ENCODE results near the genes SERPINB8 and NETO1.

DNA sequence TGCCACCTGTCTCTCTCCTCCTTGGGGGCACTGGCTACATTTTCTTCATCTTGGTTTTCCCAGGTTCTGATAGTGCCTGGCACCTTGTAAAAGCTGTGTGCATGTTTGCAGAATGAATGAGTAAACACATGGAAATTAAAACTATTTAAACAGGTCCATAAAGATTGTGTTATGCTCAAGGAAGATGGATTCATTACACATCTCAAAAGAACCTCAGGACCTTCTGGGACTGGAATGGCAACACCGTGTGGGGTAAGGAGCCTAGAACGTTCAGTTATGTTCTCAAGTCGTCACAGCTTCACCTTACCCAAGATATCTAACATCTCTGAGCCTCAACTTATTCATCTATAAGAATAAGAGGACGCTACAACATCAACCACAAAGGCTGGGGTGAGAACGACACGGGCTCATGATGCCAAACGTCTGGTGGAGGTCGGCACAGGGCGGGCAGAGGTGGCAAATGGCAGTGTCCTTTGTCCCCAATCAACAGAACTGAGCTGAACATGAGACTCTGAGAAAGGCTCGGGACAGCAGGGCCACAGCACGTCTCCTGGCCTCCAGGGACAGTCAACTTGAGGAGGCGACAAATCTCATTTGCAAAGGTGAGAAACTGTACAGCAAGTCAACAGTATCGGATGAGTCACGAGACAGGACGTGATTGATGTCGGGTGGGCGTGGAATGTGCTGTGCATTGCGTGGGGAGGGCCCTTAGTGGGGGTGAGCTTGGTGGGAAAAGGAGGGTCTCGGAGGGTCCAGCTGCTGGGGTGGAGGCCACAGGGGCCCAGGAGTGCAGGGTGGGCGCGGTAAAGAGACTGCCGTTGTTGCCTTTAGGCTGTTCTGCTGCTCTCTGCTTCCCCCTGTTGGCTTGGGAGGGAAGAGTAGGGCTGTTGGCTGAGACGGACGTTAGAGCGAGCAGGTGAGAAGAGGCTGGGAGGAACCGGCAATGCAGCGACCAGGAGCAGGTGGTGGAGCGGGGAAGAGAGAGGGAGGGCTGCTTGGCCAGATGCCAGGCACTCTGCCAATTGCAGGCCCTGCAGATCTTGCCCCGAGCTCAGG lies 164.5 kb downstream of the BCL2 start:
- PRO-cap, 2 experiments = peak in 2 of 2 experiments; most common plus-strand start position 711 of the sequence (in 2); most common minus-strand start position 327 of the sequence (in 2)

GRCh38 chr18:63177614-63178199 lies 141.9 kb downstream of the BCL2 start:
- PRO-cap, 2 experiments = no peak in any of the 2 experiments

DNA sequence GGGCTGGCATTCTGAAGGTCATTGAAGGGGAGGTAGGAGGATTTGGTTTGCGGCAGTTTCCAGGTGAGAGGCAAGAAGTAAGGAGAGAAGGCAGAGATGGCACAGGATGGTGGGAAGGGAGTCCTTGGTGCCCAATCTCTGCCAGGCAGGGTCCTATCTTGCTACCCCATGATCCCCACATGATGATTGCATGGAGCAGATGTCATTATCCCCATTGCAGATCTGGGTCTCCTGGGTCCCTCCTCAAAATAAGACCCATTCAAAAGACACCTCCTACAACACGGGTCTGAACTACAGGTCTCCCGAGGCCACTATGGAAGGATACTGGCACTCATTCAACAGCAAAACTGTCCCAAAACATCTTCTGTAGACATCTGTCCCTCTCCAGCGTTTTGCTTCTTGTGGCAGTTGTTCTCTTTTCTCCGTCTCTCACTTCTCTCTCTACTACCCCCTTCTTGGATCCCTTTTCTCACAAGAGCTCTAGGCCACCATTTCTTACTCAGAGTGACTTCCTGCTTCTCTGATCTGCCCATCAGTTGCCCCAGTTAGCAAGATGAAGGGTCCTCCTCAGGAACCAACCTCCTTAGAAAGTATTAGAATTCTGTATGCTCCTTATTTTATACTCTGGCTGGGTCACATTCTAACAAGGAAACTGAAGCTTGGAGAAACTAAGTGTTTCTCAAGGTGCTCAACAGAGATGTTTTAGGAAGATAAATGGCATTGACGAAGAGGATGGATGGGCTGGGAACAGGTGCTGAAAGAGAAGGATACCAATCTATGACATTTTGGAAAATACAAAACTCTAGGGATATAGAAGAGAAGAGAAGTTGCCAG lies 32.7 kb downstream of the BCL2 start:
- PRO-cap, 2 experiments = no peak in any of the 2 experiments

- PRO-cap, 2 experiments = peak in 2 of 2 experiments; most common plus-strand start chr18:63970122 (in 2); most common minus-strand start chr18:63970027 (in 1)
Measured at GRCh38 chr18:63969833-63970369, at the start of gene SERPINB8. SERPINB8 (plus strand) TSS chr18:63970081.

- PRO-cap, 2 experiments = no peak in any of the 2 experiments
Measured at GRCh38 chr18:64276565-64277176, 306.8 kb downstream of the SERPINB8 start.

DNA sequence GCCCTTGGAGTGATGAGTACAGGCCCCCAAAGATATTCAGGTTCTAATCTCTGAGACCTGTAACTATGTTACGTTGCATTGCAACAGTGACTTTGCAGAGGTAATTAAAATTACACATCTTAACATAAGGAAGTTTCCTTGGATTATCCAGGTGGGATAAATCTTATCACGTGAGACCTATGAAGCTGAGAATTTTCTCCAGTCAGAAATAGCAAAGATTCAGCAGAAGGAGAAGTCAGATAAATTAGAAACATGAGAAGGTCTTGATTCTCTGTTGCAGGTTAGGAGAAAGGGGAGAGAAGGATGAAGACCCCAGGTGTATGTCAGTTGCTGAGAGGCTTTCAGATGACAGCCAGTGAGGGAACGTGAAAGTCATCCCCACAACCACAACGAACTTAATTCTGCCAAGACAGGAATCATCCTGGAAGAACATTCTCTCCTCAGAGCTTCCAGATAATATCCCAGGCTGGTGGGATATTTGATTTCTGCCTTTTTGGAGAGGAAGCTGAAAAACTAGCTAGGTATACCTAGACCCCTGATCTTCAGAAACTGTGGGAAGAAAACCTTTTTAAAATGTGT lies 840.7 kb downstream of the SERPINB8 start:
- PRO-cap, 2 experiments = no peak in any of the 2 experiments

- PRO-cap, 2 experiments = no peak in any of the 2 experiments
Measured at GRCh38 chr18:68803334-68803896, 5.5 kb downstream of the CCDC102B start.

DNA sequence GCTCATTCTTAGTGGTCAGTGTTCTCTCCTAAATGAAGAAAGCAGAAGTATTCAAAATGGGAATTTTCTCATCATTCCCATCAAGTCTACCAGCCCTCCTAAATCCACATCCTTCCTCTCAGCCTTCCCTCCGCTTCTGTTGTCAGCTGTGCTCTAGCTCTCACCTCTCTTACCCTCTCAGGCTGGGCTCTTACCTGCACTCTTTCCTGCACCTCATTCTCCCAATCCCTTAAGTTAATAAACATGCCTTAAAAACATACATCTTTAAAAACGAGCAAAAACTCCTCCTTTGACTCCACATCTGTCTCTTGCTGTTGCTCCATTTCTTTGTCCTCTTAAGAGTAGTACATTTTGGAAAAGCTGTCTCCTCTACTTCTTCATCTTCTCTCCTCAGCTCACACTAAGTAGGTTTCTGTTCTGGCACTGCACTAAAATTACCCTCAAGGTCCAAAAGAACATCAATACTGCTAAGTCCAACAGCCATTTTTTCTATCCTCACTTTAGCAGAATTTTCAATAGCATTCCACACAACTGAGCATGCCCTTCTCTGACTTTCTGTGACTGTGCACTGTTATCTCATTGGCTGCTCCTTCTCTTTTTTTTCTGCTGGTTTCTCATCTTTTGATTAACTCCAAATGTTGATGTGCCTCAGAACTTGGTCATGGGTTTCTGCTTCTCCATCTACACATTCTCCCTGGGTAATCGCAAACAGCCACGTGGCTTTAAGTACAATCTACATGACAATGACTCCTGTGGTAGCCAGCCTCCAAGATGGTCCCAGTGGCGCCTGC lies 74.7 kb upstream of the CD226 start:
- PRO-cap, 2 experiments = no peak in any of the 2 experiments

DNA sequence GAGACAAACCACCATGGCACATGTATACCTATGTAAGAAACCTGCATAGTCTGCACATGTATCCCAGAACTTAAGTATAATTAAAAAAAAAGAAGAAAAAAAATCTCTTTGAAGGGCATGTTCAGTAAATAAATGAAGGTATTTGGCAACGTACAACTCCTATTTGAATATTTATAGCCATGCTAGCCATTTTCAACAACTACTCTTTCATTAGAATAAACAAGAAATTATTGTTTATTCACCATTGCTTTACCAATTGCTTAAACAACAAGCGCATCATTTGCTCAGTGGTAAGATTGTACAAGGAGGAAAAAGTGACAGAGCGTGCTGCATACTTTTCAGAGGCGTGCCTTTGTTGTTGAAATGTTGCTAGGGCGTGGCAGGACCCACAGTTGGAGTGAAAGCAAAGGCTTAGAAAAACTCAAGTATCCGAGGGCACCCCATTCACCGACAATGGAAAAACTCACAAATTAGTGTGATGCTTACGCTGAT lies 37.5 kb upstream of the RTTN start:
- PRO-cap, 2 experiments = no peak in any of the 2 experiments

DNA sequence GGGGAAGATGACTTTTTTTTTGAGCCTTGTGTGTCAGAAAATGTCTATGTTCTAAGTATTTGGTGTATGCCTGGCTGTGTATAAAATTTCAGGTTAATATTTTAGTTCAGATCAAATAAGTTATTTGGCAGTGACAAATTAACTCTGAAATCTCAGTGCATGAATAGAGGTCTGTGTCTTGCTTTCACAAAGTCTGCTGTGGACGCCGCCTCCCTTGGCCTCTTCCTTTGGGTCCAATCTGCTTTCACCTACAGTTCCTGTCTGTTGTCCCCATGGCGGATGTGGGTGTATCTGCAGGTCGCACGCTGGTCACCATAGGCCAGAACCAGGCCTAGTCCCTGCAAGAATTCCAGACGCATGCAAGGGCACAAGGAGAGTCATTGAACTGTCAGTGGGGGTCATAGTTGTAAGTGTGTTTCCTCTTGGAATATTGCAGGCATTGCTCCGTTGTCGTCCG lies 7.4 kb downstream of the SOCS6 start:
- PRO-cap, 2 experiments = no peak in any of the 2 experiments

- PRO-cap, 2 experiments = no peak in any of the 2 experiments
Measured at GRCh38 chr18:70302099-70302484, 13.2 kb downstream of the SOCS6 start.

DNA sequence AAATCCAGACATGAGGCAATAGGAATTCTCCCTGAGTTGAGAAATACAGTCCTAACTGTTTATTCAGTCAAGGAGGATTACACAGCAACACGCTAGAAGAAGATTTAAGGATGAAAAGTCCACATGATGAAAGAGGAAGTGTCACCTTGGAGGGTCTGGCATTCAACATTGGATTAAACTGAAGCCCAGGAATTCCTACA lies 142.3 kb downstream of the SOCS6 start:
- PRO-cap, 2 experiments = no peak in any of the 2 experiments

GRCh38 chr18:70621705-70622163 lies 332.9 kb downstream of the SOCS6 start:
- PRO-cap, 2 experiments = peak in 2 of 2 experiments; most common plus-strand start chr18:70621863 (in 1)

DNA sequence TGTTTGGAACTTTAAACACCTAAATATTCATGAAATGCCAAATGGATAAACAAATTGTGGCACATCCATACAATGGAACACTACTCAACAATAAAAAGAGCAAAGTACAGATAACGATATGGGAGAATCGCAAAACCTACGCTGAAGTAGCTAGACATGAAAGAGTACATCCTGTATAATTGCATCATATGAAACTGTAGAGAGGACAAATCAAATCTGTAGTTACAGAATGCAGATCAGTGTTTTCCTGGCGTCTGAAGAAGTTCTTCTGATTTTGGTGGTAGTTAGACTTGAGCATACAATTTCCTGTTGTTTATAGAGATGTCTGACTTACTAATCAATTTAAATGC lies 394.4 kb downstream of the SOCS6 start:
- PRO-cap, 2 experiments = peak in 2 of 2 experiments; most common plus-strand start position 239 of the sequence (in 1); most common minus-strand start position 83 of the sequence (in 1)

DNA sequence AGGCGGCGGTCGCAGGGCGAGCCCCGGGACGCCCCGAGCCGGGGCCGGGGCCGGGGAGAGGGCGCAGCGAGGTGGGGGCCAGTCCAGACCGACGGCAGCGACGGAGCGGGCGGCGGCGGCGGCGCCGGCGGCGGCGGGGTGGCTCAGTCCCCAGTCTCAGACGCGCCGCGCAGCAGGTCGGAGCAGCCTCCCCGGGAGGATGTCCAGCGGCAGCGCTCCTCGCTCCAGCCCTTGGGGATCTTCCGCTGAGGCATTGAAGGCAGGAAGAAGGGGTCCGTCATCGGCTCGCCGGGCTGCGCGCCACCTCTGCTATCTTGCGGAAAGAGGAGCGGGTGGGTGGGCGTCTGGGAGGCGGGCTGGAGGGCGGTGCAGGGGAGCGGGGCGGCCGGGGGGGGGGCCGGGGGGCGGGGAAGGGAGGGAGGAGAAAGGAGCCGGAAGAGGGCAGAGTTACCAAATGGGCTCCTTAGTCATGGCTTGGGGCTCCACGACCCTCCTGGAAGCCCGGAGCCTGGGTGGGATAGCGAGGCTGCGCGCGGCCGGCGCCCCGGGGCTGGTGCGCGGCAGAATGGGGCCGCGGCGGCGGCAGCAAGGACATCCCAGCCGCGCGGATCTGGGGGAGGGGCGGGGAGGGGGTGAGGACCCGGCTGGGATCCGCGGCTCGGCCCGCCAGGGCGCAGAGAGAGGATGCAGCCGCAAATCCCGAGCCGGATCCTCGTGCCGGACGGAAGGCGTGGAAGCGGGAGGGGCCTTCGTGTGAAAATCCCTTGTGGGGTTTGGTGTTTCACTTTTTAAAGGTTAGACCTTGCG lies at the start of gene NETO1:
NETO1 (minus strand) TSS at position 319 of the 807 bp plus-strand sequence.
- PRO-cap, 2 experiments = no peak in any of the 2 experiments

GRCh38 chr18:73784640-73785197 lies 362.9 kb downstream of the FBXO15 start:
- PRO-cap, 2 experiments = peak in 1 of 2 experiments; most common minus-strand start chr18:73785006 (in 1)

DNA sequence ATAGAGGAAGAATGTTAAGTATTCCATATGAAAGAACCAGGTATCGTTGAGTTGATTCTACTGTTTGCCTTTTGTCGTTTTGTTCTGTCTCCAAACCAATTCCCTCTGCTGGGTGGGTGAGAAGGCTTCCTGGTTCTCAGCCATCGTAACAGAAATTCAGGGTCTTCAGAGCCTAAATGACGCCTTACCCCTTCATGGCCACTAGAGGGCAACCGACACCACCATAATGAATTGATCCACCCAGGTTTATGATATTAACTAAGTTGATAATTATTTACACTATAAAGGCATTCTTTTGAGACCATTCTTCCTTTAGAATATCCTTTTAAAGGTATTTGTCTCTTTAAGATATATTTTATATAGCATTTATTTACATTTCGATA lies 48.0 kb downstream of the TIMM21 start:
- PRO-cap, 2 experiments = no peak in any of the 2 experiments

GRCh38 chr18:74225140-74225492 lies 66.6 kb downstream of the CYB5A start:
- PRO-cap, 2 experiments = no peak in any of the 2 experiments

GRCh38 chr18:74242302-74243111 lies 49.3 kb downstream of the CYB5A start:
- PRO-cap, 2 experiments = no peak in any of the 2 experiments

DNA sequence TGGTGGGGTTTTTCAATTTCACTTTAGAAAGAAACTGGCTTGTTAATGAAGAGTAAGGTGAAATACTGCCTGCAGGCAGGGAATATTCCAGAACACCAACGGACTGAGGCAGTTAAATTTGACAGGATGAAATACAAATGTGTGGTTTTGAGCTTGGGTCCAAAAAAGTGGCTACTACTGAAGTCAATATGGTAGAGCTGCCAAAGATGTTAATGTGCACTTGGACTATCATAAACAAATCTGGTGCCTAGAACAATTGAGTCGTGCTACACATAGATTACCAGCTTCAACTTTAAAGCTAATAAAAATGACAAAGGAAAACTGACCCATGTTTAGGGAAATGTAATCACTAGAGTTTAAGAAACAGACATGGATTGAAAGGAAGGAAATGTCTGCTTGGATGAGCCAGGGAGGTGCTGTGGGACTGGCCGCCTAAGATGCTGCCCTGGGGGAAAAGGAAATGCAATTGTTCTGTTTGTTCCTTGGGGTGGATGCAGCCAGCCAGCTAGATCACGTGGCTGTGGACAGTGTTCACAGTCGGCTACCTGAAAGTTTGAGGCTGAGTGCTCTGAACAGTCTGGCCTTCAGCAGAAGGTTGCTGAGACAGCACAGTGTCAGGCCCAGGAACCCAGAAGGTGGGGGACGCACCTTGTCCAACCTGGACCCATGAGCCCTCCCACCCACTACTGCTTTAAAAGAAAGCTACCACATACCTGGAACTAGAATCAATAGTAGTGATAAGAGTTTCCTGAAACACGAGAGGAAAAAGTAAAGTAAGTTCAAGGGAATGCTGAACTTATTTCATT lies 36.5 kb downstream of the CYB5A start:
- PRO-cap, 2 experiments = no peak in any of the 2 experiments